Adrenal gland (tissue), 7 donors: ENCODE measurements around the genes KBTBD7, AKAP11 and ENOX1.

DNA sequence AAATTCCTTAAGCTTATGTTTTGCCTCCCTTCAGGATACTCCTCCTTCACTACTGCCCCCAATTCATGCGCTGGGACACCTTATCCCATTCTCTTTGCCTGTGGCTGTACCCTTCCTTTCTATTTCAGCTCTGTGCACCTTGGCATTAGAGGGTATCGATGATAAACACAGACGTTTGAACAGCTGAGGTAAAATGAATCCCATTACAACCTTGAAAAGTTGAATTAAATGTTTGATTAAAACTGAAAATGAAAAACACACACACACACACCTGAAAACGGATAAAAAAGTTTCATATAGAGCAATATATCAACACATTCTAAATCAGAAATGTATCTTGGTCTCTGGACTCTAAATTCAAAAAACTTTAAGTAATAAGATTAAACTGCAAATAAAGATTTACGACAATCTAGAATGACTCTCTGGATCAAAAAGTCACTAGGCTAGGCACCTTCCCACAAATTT, 10.0 kb upstream of the WBP4 start:
- PRO-cap, 3 experiments, result no peak in any of the 3 experiments
- RAMPAGE, long total RNA, 4 experiments, result no peak in any of the 4 experiments
- RRBS, result no CpG with 5 or more reads among the region's 5 CpGs

- PRO-cap, 3 experiments, result peak in 3 of 3 experiments; most common plus-strand start chr13:41194723 (in 3); most common minus-strand start chr13:41194394 (in 3)
- RAMPAGE, long total RNA, 4 experiments, result start-site peak on the minus strand in 2 of 4 experiments, at chr13:41194449-41194583 at its widest, 36 to 105 reads per replicate
- RRBS, result 1% methylated on average over 7 of the region's 75 CpGs
These were observed at the start of gene KBTBD7 for GRCh38 chr13:41193835-41194930. KBTBD7 (minus strand) TSS chr13:41194569.

DNA sequence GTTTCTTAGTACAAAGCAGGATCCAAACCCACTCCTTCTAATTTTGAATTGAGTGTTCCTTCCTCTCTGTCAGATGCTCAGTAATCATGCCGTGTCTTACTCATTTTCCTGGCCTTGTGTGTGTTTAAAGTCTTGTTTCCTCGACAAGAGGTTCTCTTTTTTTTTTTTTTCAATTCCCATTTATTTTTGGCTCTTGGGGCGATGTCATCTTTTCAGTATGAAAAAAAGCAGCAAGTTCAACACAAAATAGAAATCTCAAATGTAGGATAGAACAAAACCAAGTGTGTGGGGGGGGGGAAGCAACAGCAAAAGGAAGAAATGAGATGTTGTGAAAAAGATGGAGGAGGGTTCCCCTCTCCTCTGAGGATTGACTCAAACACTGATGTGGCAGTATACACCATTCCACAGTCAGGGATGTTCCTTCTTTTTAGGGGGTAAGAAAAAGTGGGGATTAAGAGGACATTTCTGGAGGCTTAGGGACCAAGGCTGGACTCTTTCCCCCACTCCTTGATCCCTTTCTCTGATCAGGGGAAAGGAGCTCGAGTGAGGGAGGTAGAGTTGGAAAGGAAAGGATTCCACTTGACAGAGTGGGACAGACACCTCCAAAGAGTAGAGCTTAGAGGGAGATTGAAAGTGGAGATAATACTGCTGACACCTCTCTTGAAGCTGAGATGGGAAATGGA, 72.6 kb downstream of the NAA16 start:
- PRO-cap, 3 experiments, result no peak in any of the 3 experiments
- RAMPAGE, long total RNA, 4 experiments, result no peak in any of the 4 experiments
- RRBS, result no CpG with 5 or more reads among the region's 4 CpGs

- PRO-cap, 3 experiments, result no peak in any of the 3 experiments
- RAMPAGE, long total RNA, 4 experiments, result no peak in any of the 4 experiments
- RRBS, result 2% methylated on average over 26 of the region's 37 CpGs
These were observed 319 bp downstream of the RGCC start for GRCh38 chr13:41457696-41458041.

- PRO-cap, 3 experiments, result no peak in any of the 3 experiments
- RAMPAGE, long total RNA, 4 experiments, result no peak in any of the 4 experiments
- RRBS, result no CpG with 5 or more reads among the region's 9 CpGs
These were observed 7.0 kb downstream of the RGCC start for GRCh38 chr13:41464187-41464989.

- PRO-cap, 3 experiments, result no peak in any of the 3 experiments
- RAMPAGE, long total RNA, 4 experiments, result no peak in any of the 4 experiments
- RRBS, result no CpG with 5 or more reads among the region's 8 CpGs
These were observed 35.3 kb downstream of the RGCC start for GRCh38 chr13:41492150-41493515.

- PRO-cap, 3 experiments, result no peak in any of the 3 experiments
- RAMPAGE, long total RNA, 4 experiments, result no peak in any of the 4 experiments
- RRBS, result no CpG with 5 or more reads among the region's 20 CpGs
These were observed 90.0 kb downstream of the RGCC start for GRCh38 chr13:41547063-41548012.

GRCh38 chr13:41567649-41568594, 110.6 kb downstream of the RGCC start:
- PRO-cap, 3 experiments, result no peak in any of the 3 experiments
- RAMPAGE, long total RNA, 4 experiments, result start-site peak on the minus strand in 1 of 4 experiments, at chr13:41567983-41568283 at its widest, 8 to 10 reads per replicate
- RRBS, result no CpG with 5 or more reads among the region's 7 CpGs

DNA sequence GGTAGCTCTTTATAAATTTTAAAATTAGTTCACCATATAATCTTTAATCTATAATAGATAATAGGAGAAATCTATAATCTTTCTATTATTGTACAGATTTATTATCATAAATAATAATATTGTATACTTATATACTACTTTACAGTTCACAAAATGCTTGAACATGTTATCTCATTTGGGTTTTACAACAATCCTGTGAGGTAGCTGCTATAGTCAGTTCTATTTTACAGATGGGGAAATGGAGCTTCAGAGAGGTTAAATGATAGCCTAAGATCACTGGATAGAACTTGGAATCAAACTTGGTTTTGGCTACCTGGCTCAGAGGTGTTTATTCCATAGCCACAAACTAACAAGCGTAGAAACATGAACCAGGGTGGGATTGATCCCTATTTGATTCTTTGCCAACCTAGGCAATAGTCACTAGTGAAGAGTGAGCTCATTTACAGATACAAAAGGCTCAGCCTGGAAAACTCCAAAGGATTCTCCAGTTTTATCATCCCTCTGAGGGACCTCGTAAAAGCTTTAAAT, 192.8 kb downstream of the RGCC start:
- PRO-cap, 3 experiments, result no peak in any of the 3 experiments
- RAMPAGE, long total RNA, 4 experiments, result no peak in any of the 4 experiments
- RRBS, result no CpG with 5 or more reads among the region's 2 CpGs

DNA sequence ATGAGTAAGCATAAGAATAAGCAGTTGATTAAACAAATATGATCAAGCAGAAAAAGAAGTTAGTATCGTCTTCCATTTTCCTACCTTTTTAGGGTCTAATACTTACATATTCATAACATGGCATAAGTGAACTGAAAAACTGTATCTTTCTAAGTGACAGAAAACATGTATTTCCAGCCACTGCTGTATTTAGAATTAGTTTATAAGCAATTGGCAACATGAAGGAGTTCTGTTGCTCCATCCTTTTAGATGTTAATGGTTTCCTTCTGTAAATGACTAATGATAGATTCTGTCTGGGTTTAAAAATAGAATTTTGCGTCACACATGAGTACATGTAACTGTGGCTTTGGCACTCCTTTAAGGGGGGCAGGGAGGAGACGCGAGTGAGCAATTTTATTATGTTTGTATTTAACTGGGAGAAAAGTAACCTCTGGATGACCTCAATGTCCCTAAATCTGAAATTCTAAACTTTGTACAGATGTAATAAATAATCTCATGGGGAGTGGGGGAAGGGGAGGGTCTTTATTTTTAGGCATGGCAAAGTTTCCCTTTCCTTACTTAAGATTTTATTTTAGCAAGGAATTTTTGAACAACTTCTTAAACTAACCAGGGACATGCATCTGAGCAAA, 237.5 kb downstream of the RGCC start:
- PRO-cap, 3 experiments, result peak in 1 of 3 experiments; most common plus-strand start position 360 of the sequence (in 1)
- RAMPAGE, long total RNA, 4 experiments, result no peak in any of the 4 experiments
- RRBS, result no CpG with 5 or more reads among the region's 4 CpGs

DNA sequence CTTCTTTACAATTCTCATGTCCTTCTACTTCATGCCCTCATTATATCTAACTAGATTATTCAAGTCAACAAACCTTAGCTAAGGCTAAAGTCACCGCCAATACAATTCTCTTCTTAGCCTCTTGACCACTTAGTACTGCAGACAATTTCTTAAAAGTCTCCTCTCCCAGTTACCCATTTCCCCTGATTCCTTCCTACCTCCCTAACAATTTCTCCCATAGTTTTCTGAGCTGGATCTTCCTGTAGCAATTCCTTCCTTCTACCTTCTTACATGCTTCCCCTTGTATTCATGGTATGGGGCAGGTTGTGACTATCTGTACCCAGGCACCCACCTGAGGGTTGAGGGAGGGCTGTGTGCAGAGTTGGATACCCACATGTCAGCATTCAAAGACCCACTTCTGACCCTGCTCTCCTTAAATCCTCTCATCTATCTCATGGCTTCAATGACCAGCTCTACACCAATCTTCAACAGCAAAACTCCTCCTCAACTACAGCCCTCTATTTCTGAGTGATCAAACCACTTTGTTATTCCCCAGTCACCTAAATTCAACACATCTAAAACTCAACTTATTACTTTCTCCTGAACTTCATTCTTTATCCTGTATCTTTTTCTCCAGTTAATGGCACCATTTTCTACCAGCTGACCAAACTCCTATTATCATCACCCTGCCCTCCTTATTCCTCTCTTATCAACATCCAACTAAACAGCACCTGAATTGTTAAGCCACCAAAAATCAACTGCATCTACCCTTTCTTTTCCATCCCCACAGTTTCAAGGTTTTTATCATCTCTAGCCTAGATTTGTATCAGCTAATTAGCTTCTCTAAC, 180.9 kb downstream of the VWA8 start:
- PRO-cap, 3 experiments, result no peak in any of the 3 experiments
- RAMPAGE, long total RNA, 4 experiments, result no peak in any of the 4 experiments
- RRBS, result no CpG with 5 or more reads among the region's 1 CpG

GRCh38 chr13:41883430-41884477, 77.2 kb downstream of the VWA8 start:
- PRO-cap, 3 experiments, result no peak in any of the 3 experiments
- RAMPAGE, long total RNA, 4 experiments, result no peak in any of the 4 experiments
- RRBS, result no CpG with 5 or more reads among the region's 3 CpGs

- PRO-cap, 3 experiments, result no peak in any of the 3 experiments
- RAMPAGE, long total RNA, 4 experiments, result no peak in any of the 4 experiments
- RRBS, result no CpG with 5 or more reads among the region's 2 CpGs
These were observed 39.0 kb downstream of the DGKH start for GRCh38 chr13:42087309-42087996.

DNA sequence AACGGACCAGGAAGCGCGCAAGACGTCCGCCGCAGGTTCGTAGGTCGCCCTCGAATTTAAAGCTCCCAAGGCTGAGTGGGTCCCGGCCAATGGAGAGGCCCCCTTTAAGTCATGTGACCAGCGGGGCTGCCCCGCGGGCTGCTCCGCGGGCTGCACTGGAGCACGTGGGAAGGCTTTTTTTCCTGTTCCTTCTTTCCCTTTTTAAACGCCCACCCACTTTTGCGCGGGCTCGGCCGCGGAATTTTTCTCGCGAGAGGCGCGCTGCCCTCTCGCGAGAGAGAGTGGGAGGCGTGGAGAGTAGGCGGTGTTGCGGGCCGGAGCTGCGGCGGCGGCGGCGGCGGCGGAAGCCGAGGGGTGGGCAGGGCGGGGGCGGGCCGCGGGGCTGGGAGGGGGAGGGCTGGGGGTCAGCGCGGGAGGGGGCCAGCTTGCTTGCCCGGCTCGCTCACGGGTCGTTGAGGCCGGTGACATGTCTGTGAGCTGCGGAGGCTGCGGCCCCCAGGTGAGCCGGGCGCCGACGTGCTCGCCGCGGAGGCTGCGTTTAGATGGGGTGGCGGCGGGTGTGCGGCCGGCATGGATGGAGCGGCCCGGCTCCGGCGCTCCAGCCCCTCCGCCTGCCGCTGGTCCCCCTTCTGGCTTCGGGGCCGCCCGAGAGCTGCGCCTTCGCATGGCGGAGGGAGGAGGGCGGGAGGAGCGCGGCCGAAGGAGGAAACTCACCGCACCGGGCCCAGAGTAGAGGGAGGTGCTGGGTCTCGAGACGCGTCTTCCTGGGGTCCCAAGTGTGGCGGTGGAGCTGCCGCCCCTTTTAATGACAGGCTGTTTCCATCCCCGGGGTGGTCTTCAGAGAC, at the start of gene AKAP11:
Gene AKAP11 (plus strand): TSS at position 423 of the 845 bp plus-strand sequence.
- PRO-cap, 3 experiments, result peak in 3 of 3 experiments; most common plus-strand start position 294 of the sequence (in 3); most common minus-strand start position 58 of the sequence (in 3)
- RAMPAGE, long total RNA, 4 experiments, result start-site peak on the plus strand in 3 of 4 experiments, centred at positions 284 to 453 of the sequence, 23 to 78 reads per replicate
- RRBS, result 2% methylated on average over 19 of the region's 89 CpGs

DNA sequence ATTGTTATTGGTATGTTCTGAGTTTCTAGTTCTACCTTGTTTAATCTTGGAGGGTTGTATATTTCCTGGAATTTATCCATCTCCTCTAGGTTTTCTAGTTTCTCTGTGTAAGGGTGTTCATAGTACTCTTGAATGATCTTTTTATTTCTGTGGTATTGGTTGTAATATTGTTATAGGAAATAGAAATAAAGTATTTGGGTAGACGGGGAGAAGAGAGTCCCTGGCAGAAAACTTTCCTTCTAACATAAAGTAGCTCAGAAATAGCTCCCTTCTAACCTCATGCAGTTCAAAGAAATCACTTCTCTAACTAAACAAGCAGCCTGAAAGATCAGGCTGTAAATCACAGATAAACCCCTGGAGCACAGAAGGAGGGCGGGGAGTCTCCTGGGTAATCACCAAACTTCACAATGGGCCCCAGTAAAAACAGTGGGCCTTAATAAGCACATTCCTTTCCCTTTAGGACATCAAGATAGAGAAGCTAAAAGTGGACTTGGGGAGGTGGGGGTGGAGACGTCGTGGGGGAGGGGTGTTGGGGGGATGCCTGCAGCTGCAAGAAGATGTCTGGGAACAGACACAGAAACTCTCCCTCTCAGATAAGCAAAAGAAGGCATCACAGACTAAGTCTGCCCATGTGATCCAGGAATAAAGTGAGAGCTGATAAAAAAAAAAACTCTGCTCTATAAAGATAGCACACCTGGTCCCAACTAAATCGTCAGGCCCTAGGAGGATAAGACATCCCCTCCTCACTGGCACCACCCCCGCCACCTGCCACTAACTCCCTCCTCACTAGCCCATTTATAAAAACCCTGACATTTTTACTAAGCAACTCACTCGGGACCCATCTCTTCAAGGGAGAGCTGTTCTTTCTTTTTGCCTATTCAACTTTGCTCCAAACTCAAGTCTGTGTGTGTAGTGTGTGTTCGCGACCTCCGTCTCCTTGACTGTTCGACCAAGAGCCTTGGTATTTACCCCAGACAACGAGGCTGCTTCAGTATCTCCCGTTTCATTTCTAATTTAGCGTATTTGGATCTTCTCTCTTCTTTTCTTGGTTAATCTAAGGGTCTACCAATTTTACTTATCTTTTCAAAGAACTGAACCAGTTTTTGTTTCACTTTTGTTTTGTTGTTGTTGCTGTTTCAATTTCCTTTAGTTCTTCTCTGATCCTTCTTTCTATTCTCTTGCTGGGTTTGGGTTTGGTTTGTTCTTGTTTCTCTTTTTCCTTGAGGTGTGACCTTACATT, 31.6 kb downstream of the DNAJC15 start:
- PRO-cap, 3 experiments, result peak in 3 of 3 experiments; most common plus-strand start position 830 of the sequence (in 3); most common minus-strand start position 770 of the sequence (in 1)
- RAMPAGE, long total RNA, 4 experiments, result start-site peak on the plus strand in 2 of 4 experiments, centred at positions 851 to 868 of the sequence, 26 to 146 reads per replicate
- RRBS, result no CpG with 5 or more reads among the region's 14 CpGs

DNA sequence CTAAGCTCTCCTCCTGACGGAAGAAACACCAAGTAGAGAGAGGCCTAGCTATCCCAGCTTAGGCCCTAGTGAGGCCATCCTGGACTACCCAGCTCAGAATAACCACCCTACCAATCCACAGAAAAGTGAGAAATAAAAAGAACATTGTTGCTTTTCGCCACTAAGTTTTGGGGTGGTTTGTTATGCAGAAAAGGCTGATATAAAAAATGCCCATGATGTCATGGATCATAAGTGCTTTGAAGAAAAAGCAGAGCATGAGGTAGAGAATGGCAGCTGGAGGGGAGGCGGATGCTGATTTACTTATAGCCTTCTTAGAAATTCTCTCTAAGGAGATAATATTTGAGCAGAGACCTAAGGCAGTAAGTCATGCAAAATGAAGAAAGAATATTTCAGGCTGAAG, 73.5 kb downstream of the DNAJC15 start:
- PRO-cap, 3 experiments, result no peak in any of the 3 experiments
- RAMPAGE, long total RNA, 4 experiments, result no peak in any of the 4 experiments
- RRBS, result no CpG with 5 or more reads among the region's 3 CpGs

- PRO-cap, 3 experiments, result no peak in any of the 3 experiments
- RAMPAGE, long total RNA, 4 experiments, result no peak in any of the 4 experiments
- RRBS, result no CpG with 5 or more reads among the region's 6 CpGs
These were observed 275.0 kb downstream of the DNAJC15 start for GRCh38 chr13:43298324-43298781.

DNA sequence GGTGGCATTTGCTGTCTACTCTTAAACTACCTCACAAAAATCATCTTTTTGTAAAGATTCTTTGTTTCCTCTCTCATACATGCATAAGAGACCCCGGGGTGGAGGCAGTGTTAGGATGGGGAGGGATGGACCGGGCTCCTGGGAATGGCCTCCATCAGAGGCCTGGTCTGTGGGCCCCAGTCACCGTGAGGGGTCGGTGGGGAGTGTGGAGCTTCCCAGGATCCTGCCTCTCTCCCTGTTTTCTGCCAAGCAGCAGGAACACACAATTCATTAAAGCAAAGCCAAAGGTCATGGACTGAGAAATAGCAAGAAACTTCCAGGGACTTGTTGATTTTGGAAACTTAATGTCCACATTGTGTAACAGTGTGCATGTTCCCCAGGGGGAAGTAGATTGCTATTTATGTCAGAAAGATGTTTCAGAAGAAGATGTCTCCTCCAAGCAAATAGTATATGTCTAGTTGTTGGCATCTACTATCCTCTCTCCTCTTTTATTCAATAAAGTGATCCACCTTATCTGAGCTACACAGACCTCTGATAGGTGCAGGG, 241.3 kb downstream of the ENOX1 start:
- PRO-cap, 3 experiments, result no peak in any of the 3 experiments
- RAMPAGE, long total RNA, 4 experiments, result no peak in any of the 4 experiments
- RRBS, result no CpG with 5 or more reads among the region's 4 CpGs

DNA sequence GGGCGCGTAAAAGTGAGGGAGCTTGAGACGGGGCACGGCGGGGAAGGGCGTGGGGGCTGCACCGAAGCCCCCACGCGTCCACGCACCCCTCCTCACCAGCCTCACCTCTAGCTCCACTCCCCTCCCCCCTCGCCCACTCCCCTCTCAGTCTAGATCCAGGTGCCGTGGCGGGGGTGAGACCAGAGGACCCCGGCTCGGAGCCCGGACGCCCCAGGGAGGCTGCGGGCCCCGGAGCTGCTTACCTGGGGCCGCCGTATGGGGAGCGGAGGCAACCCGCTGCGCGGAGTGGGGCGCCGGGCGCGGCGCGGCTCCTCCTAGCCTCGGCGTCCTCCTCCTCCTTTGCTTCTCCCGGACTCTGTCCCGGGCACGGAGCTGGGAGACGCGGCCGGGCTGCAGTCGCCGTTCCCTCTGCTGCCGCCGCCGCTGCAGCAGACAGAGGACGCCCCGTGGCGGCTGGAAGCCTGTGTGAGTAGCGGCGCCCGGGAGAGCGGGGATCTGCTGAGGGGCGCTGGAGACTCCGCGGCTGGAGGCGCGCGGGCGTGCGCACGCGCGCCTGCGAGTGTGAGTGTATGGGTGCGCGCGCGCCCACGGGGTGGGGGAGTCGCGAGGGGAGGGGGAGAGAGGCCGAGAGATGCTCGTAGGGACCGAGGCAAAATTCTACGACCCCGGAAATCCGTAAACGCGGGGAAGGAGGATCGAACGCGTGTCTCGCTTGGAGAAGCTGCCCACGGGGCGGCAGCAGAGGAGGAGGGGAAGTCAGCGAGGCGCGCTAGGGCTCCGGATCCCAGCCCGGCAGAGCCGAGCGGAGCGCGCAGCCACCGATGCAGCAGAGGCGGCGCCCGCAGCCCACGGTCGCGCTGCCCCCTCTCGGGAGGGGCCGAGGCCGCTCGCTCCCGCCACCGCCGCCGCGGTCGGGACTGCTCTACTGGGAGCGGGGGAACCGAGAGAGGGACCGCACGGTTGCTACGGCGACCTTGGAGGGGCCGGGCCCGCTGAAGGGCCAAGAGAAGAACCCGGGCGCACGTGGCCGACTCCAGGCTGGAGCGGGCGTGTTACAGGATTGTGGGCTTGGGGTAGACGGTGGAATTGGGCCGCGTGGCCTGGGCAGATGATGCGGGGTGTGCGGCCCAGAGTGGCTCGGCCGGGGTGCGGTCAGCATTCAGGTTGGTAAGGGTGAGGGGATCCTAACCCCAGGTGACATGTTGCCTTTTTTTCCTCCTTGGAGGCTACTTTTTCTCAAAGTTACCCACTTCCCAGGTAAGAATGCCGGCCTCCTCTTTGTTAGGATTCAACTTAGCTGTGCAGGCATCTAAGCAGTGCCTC, at the start of gene ENOX1:
Gene ENOX1 (minus strand): TSS at position 563 of the 1,323 bp plus-strand sequence.
- PRO-cap, 3 experiments, result peak in 2 of 3 experiments; most common plus-strand start position 494 of the sequence (in 1); most common minus-strand start position 467 of the sequence (in 1)
- RAMPAGE, long total RNA, 4 experiments, result start-site peak on the minus strand in 3 of 4 experiments, centred at positions 380 to 515 of the sequence, 8 to 26 reads per replicate
- RRBS, result 2% methylated on average over 38 of the region's 133 CpGs

DNA sequence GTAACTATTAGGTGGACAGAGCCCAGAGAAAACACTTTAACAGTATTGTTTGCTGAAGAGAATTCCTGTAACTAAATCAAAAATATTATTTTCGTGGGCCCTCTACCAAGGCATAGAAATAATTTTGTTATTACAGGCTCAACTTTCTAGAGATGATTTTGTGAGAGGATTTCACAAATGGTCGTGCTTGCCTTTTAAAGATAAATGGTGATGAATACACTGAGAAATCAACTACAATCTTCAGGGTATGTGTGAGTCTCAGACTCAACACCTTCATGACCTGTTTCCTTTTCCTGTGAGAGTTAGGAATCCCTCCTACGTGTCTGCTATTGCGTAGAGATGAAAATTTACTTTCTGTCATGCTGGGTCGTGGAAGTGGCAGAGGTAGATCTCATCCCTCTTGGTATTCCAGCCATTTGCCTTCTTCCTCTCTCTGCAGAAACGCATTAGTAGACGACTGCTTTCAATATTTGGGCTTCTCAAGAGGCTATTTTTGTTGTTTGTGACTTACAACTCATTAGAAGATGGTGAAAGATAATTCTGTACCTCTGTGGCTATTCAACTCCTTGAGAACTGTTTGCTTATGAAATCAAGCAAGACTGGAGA, 48.4 kb downstream of the SMIM2 start:
- PRO-cap, 3 experiments, result no peak in any of the 3 experiments
- RAMPAGE, long total RNA, 4 experiments, result no peak in any of the 4 experiments
- RRBS, result no CpG with 5 or more reads among the region's 7 CpGs